Rectum (tissue), 1 donor: ENCODE measurements around a stretch of chr10.

DNA sequence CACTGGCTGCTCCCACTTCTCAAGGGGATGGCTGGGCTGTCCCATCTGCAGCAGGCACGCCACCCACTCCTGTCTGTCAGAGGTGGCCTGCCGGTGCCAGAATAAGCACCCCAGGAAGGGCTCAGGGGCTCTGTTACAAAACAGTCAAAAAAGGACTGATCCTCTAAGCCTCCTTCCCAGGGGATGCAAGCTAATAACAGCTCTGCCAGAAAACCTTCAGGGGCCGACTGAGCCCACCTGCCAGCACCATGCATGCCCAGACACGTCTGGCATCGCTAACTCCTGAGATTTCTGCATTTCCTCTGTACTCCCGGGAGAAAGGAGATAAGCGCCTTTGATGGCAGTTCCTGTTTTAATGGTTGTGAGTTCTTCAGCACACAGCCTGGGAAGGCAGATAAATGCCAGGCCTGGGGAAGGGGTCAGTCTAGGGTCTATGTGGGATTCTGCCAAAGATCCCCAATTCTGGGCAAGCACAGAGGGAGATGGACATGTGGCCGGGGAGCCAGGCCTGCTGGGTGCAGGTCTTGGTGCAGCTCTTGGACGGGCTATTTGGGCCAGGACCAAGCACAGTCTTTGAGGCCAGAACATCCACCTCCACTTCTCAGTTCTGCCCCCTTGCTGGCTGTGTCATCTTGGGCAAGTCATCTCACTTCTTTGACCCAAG is 128.4 kb downstream of the ARHGAP22 start:
- PRO-cap, result no peak

DNA sequence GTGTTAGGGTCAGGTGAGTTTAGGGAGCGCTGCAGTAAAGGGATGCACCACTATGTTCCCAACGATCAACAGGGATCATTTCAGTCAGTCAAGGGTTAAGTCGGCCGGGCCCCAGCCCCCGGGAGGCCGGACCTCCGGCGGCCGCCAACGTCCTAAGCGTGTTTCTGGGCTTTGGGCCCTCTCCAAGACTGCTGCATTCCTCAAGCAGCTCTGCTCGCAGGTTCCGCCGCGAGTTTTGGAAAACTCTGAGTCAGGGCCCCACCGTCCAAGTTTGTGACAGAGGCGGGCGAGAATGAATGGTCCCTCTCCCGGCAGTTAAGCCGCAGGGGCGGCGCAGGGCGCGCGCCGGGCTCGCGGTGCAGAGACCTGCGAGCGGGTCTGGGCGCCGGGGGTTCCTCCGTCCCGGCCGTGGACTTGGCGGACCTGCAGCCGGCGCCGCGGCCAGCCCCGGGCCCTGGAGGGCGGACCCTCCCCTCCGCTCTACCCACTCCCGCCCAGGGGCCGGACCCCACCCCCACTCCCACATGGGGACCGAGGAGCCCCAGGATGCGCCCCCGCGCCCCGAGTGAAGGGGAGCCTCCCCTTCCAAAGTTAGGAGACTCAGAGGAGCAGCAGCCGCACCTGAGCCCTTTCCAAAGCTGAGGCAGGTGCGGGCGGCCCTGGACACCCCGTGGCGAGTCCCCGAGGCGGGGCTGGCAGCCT is 81.4 kb downstream of the ARHGAP22 start:
- PRO-cap, result no peak

GRCh38 chr10:49155081-49155962 is 21.5 kb upstream of the FAM170B start:
- PRO-cap, result no peak

DNA sequence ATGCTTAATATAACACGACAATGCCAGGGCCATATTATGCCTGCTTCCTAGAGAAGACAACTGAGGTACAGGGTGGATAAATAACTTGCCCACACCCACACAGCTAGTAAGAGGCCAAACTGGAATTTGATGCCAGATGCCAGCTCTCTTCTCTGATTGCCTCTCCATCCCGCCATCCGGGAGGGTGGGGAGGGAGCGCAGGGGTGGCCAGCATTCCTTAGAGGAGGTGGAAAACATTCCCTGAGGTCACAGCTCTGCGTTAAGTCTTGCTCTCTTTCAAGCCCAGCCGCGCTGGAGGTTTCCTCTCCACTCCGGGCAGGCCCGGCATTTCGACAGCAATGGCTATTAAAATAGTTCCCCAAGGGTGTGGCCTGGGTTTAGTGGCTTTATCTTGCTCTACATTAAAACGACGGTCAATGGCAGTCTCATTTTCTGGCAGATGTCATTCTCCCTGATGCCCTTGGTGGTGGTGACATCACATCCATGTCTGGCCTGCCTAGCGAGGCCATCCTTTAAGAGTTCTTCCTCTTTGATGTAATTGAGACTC is 16.1 kb upstream of the C10orf71 start:
- PRO-cap, result no peak

DNA sequence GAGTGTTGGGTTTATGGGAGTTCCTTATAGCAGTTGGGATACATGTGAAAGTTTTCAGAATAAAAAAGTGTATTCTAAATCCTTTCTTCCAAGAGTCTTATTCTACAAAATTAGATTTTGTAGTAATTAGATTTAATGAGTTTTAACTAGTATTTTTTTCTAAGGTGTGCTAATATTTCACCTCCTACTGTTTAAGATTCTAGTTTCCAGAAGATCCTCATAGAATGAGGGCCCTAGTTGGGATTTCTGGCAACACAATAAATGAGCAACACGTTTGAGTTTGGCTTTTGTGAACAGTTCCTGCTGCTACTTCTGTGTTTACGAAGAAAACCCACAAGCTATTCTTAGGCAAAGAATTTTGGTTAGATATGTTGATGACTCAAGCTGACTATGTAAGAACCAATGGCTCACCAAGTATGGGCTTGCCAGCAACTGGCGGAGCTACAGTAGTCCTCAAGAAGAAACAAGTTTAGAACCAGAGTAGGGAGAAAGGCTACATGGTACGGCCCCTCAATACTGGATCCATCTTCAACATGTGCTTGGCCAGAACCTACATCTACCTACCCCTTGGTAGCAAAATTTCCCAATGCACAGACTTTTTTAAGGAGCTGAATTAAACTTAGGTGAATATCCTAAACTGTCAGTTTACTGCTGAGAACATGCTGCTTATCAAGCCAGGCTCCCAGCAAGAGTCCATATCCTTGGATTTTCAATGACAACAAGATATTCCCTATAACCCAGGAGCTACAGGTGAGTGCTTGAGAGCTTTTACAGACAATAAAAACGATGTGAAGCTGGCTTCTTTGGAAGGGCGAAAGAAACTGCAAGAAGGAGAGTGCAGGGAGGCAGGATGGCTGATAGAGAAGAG is 74.1 kb upstream of the ASAH2 start:
- PRO-cap, result unidirectional peak, plus-strand start at position 478 of the sequence

DNA sequence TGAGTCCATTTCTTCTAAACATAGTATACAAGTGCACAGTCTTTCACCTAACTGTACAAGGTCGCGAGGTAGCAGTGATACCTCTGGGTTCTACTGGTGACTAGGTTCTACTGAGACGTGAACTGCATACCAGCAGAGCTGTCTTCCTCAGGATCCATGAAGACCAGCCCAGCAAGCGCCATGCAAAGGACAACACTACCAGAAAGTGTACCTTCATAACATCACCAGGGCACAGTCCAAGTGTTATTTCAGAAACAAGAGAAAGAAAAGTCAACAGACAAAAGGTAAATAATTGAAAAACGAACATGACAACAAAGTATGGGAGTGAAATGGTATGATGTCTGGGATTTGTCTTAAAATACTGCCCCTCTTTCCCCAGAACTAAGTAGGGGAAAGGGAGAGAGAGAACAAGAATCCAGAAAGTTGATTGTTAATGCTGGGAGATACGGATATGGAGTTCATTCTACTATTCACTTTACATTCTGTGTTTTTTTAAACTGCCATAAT is 141.1 kb upstream of the ASAH2 start:
- PRO-cap, result no peak

DNA sequence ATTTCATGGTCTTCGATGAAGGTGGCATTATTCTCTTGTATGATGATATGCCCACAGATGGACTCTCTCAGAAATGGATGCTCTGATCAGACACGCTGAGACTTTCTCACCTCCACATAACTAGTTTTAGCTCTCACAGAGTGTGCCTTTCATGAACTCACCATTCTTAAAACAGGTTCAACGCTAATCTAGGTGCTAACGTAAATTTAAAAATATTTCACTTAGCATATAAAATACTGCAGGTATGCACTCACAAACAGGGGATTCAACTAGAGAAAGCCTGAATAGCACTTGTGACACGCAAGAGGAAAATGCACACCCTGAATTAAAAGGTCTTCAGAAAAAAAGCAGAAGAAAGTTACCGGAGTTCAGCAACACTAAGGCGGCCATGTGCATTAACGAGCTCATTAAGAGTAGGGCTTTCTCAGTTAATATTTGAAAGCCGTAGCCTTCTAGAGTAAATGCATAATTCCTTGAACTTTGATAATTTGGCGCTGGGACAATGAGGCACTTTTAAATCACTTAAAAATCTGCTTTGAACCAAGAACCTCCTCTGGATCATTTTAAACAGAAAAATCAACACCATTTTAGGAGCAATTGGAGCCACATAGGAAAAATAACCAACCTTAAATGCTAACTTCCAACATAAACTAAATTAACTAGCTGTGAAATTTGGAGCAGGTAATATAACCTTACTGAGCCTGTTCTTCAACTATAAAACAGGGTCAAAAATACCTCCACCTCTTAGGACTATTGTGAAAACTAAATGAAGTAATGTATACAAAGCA is 164.5 kb upstream of the ASAH2 start:
- PRO-cap, result no peak

DNA sequence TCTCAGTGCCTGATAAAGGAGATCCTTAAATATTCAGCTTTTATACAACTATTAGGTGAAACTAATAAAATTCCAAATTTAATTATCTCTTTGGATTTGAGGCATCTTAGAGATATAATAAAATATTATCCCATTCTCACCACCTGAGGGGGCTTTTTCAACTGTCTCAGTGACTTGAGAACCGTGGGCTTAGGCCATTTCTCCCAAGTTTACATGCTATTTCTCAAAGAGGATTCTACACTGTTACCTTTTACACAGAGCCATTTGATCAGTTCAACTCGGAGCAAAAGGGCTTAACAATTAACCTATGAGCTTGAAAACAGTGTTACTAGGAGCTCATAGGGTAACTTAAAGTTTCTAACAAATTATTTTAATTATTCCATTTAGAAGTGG is 165.1 kb upstream of the ASAH2 start:
- PRO-cap, result no peak

DNA sequence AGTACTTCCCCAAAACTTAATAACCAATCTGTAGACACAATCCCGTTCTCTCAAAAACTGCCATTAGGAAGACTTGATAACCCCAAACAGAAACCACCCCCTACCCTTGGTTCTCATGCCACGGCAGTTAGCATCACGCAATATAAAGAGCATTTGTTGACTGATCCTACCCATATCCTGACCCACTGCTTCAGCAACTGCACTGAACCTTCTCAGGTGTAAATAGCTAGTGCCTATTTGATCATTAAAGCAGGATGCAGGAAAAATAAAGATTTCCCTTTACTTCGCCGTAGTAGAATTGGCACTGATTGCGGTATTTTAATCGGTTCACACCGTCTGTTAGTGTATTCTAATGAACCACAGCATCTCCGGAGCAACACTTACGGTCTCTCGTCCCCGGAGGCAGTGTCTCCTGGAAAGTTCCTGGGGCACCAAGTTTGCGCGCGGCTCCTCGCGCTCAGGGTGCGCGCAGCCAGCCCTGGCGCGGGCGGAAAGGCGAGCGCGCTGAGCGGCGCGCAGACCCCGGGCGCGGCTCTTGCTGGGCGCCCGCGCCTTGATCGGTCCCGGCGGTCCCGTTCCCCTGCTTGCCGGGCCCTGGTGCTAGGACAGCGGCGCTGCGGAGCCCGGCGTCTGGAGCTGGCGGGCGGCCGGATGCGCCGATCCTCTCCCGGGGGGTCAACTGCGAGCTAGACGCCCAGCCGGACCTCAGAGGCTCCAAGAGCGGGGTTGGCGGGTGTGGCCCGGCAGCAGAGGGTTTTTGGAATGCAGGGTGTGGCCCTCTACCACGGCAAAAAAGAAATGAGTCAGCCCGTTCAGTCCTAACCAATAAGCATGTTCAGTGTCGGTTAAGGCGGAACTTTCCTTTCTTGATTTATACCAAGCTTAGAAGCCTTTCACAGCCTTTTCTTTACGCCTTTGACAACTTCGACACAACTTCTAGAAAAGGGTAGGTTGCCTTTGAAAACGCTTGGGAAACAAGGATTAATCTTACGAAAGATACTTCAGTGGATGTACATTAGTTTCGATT is 166.7 kb upstream of the ASAH2 start:
- PRO-cap, result bidirectional peak, plus-strand start at position 434 of the sequence, minus-strand start at position 407 of the sequence; bidirectional peak, plus-strand start at position 898 of the sequence, minus-strand start at position 759 of the sequence

DNA sequence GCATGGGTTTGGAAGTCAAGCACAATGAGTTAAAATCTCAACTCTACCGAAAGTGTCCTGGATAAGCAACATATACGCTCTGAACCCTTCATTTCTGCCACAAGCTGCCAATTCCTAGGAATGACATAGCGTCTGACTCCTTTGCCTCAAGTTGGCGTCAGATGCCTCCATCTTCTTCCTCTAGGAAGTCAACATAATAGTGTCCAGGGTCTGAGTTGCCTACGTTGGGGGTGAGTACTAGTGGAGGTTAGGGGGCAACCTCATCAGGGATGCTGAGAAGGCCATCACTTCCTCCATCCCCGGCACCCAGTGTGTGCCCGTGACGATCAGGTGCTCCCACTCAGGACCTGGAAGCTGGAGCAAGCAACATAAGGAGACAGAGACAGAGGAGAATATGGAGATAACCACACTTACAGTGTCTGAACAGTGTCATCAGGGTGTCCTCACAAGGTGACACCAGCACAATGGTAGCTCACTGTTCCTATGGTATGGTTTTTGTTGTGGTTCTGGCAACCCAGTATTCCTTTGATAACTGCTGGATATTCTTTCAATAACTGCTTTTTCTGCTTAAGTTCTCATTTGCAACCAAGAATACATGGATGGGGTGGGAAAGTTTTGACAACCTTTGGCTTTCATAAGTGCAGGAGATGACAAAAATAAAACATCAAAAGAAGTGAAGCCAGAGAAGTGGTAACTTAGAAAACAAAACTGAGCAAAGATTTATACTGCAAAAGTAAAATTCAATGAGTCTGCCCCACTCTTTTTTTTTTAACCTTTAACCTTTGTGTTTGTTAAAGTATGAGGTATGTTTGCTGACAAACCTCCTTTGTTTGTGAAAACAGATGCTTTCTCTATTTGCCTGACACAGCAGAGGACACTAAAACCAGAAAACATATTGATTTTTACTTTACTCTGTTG is 58.0 kb downstream of the SGMS1 start:
- PRO-cap, result no peak

GRCh38 chr10:50635152-50635463 is 11.4 kb upstream of the SGMS1 start:
- PRO-cap, result no peak

DNA sequence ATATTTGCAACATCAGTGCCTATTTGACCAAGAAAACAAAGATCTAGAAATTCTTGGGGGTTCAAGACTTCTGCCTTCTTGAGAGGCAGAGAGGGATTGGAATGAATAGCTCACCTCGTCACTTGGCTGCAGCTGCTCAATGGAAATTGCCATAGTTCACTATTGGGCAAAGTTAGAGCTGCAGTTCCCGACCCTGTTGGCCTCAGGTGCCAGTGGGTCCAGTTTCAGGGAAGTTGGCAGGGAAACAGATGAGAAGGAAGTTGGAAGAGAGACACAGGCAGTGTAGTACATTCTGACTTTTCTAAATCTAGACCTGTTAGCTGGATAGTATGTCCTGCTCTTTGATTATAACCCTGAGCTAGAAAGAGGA is 19.1 kb downstream of the A1CF start:
- PRO-cap, result no peak

DNA sequence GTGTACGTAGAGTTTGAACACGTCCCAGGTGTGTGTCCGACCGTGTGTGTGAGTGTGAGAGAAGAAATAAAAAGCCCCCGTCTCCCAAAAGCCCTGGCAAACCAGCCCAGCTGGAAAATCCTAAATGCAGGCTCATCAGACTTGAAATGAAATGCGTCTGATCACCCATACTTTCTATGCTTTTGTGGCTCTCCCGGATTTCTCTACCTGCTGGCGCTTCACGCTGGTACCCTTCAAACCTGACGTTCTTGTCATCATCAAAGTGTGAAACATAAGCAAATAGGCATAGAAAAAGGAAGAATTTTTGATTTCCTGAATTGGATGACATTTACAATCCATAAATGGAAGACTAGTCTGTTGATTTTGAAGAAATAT is 864 bp downstream of the PRKG1 start:
- PRO-cap, result no peak

DNA sequence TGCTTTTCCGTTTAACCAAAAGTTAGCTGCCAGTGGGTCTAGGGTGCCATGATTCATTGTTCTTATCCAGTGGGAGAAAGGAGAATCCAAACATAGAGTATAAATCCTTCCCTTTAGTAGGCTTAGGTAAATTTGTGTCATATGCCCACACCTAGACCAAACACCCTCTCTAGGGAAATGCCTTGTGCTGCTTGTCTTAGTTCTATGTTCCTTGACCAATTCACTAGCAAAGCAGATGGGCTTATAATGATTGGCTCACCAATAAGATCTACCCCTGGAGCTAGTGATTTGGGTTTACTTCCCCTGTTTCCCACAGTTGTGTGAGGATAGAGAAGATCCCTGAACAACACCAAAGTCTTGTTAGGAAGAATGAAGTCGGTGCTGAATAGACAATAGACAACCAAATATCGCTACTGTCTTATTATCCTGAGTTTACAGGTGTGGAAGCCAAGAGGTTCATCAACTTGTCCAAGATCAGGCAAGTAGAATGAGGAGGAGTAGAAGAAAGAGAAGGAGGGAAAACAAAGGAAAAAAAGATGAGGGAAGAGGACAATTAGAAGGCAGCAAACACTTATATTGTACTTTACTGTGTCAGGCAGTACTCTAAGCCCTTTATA is 308.6 kb downstream of the PRKG1 start:
- PRO-cap, result no peak

DNA sequence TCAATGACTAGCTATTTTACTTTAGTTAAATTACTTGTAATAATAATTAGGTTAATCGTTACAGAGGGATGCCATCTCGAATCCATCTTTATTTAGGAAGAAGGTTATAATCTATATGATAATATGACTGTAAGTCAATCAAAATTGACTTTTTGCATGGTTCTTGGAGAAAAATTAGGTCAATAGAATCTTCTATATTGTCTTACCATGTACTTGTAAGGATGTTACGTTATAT is 63.5 kb upstream of the CSTF2T start:
- PRO-cap, result unidirectional peak, minus-strand start at position 88 of the sequence

GRCh38 chr10:51879136-51879673 is 179.8 kb upstream of the CSTF2T start:
- PRO-cap, result no peak

DNA sequence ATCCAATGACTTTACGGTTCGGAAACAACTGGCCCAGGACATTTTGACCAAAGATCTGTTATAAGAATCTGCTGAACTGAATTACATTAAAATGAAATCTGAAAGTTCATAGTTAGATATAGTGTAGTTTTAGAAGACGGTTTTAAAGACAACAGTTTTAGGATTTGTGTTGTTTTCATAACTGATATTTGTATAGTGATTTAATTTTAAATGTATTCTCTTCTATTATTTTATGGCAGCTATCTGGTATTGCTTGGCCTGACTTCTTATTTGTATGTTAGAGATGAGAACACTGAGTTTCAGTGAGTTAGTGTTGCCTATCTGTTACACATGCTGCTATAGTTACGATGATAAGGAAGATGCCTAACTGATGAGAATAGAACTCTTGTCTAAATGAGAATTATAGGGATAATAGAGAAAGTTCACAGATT is 195.2 kb upstream of the CSTF2T start:
- PRO-cap, result no peak

DNA sequence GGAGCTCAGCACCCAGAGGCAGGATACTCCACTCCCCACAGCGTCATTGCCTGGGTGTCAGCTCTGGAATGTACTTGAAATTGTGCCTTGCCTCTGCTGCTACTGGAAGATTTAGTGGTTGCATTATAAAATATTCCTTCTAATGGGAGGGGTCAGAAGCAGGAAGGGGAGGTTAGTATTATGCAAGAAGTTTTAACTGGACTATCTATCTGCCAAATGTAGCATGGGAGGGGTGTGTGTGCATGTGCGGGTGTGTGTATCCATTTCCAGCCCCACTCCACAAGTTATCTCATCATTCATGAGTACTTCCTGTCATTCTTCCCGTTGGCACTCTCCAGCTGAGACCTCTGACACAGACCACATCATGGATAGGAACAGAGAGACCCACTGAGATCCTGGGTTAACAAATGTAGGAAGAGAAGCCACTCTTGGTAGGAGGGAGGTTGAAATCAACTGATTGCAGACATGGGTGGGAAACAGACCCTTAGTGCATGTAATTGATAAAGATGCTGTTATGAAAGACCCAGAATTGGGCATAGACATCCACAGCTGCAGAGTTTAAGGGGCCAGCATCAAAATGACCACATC is 13.4 kb downstream of the MBL2 start:
- PRO-cap, result no peak

GRCh38 chr10:52763163-52763692 is 9.4 kb downstream of the MBL2 start:
- PRO-cap, result no peak

DNA sequence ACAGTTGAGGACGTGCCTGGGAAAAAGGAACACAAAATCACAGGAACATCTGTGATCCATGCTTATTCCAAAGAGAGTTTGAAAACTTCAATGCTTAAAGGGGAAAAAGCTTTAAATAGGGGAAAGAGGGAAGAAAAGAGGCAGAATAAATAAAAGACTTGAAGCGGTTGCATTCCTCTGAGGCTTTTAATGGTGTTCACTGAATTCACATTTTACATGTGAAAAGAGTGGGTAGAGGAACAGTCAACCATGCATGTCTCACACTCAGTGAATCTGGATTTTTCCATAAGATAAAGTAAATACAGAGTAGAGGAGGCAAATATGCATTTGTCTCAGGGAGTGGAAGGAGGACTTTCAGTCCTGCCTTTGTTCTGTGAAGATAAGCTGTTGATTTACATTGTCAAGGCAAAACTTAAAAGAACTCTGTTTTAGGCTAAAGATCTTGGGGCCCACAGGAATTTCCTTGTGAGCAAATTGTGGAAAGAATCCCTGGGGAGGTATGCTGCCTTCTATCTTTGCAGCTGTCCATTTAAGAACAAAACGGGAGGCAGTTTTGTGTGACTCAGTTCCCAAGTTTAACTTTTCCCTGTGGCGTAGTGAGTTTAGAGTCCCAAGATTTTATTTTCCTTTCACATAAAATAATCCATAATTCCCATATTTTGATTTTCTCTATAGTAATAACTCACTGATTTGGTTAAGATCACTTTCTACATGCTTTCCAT is 825.3 kb upstream of the MBL2 start:
- PRO-cap, result no peak